Iris pigment epithelial cell (primary cell): ENCODE measurements around a stretch of chr6.

- RRBS = no CpG with 5 or more reads among the region's 19 CpGs
Observed at GRCh38 chr6:15510601-15511430, 152.0 kb downstream of the DTNBP1 start.

- RRBS = no CpG with 5 or more reads among the region's 10 CpGs
Observed at GRCh38 chr6:15520054-15520366, 142.8 kb downstream of the DTNBP1 start.

GRCh38 chr6:15586496-15587258 lies 76.2 kb downstream of the DTNBP1 start:
- RRBS = no CpG with 5 or more reads among the region's 3 CpGs

DNA sequence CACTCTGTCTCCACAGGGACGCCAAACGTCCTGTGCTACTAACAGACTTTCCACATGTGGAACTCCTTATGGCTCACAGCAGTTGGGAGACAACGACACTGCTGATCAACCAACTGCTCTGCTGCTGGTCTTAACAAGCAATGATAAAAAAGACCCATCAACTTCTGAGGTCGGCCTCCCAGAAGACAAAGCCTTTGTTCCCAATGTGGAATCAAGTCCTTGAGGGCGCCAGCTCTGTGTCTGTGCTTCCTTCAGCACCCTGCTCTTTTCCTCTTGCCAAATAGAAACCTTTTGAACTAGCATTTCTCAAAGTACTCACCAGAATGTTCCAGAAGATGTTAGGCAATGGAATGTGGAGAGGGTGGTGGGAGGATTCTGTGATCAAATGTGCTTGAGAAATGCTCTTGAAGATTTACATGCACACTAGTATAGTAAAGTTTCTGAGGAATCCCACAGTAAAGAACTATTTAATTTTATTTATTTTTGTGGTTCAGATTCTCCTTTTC lies 226.5 kb upstream of the DTNBP1 start:
- RRBS = no CpG with 5 or more reads among the region's 5 CpGs

DNA sequence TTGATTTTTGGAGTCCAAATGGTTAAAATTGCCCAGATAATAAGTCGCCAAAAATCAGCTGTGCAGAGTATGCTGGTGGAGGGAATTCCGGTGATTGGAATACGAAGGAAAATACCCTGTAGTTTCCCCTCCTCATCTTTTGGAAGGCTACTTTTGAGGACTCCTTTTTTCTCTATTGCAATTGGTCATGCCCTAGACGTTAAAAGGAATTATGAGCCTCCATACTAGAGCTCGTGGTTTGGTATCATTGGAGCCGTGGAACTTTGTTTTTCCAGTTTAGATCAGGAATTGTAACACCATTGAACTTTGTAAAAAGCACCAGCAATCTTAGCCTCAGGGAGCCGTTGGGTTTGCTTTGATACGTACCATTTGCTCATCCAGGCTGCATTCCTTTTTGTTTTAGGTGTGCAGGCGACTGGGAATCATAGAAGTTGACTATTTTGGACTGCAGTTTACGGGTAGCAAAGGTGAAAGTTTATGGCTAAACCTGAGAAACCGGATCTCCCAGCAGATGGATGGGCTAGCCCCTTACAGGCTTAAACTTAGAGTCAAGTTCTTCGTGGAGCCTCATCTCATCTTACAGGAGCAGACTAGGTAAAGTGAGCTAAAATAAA lies 1.4 kb downstream of the MYLIP start:
- RRBS = no CpG with 5 or more reads among the region's 12 CpGs

DNA sequence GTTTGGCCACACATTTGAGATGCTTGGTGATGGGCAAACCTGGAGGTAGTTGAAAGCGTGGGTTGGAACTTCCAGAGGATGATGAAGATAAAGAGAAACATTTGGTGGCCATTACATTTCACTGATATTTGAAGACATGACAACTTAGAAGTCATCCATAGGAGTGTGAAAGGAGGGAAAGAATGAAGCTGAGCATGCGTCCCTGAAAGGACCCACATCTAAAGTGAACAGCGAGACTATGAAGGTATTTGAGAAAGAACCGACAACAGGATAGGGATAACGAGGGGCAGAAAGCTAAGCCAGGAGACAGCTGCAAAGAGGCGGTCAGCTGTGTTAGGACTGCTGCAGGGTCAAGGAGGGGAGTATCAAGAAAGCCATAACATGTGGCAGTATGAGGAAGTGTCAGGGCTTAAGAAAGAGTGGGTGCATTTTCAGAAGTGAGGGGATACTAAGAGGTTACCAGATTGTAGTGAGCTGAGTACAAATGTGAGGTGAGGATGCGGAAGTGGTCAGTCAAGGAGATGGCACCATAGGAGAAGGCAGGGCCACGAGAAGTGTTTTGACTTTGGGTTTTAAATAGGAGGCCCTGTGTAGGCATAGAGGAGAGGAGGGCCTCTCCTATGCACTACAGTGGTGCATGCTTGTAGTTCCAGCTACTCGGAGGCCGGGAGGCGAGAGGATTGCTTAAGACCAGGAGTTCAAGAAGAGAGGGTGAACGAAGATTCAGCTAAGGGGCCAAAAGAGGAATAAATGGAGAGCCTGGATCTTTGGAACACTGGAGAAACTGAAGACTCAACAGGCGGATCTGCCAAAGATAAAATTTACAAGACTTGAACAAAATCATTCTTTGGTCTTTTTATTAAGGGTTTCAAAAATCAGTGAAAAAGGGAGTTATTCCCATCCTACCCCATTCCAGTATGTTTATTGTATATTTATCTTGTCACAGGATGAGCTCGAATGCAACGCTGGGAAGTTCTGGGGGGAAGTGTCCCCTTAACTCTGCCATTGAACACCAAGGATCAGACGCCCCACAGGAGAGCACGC lies 21.4 kb downstream of the MYLIP start:
- RRBS = no CpG with 5 or more reads among the region's 17 CpGs

- RRBS = no CpG with 5 or more reads among the region's 13 CpGs
Observed at GRCh38 chr6:16260759-16261562, 22.6 kb downstream of the GMPR start.

- RRBS = no CpG with 5 or more reads among the region's 18 CpGs
Observed at GRCh38 chr6:16361839-16362612, 123.6 kb downstream of the GMPR start.

GRCh38 chr6:16416660-16417079 lies 178.3 kb downstream of the GMPR start:
- RRBS = no CpG with 5 or more reads among the region's 6 CpGs

- RRBS = no CpG with 5 or more reads among the region's 8 CpGs
Observed at GRCh38 chr6:16422133-16422602, 183.8 kb downstream of the GMPR start.

DNA sequence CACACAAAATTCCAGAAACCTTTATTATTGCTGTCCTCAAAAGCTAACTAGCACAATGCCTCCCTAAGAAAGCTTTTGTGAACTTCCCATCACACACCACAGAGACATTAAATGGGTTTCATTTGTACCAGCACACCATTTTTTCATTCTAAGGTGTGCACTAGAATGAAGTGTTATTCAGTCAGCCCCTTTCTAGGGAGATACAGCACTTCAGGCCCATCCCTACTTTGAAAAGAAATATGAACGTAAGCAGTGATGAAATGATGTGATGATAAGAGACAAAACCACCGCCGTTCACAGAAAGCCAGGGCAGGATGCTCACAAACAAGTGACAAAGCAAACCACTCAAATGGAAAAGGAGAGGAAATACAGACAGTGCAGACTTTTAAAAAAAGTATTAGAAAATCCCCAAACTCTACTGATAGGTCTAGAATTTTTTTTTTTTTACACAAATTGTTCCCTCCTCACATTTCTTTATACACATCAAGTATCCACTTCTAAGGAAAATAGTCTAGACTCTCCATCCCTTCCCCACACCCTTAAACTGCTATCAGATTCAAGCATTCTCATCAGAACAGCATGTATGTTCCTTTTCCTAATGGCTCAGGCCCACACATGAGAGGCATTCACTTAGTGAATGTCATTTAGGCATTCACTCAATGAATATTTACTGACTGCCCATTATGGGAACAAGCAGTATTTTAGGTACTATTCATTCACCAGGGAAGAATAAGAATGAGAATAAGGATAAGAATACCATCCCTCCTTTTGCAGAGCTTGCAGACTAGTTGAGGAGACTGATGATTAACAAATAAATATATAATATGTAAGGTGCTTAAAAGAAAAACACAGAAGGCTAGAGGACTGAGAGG lies 243.4 kb downstream of the GMPR start:
- RRBS = no CpG with 5 or more reads among the region's 3 CpGs

GRCh38 chr6:16540921-16541315 lies 220.3 kb downstream of the ATXN1 start:
- RRBS = no CpG with 5 or more reads among the region's 5 CpGs

GRCh38 chr6:16541316-16541489 lies 220.1 kb downstream of the ATXN1 start:
- RRBS = no CpG with 5 or more reads among the region's 2 CpGs

DNA sequence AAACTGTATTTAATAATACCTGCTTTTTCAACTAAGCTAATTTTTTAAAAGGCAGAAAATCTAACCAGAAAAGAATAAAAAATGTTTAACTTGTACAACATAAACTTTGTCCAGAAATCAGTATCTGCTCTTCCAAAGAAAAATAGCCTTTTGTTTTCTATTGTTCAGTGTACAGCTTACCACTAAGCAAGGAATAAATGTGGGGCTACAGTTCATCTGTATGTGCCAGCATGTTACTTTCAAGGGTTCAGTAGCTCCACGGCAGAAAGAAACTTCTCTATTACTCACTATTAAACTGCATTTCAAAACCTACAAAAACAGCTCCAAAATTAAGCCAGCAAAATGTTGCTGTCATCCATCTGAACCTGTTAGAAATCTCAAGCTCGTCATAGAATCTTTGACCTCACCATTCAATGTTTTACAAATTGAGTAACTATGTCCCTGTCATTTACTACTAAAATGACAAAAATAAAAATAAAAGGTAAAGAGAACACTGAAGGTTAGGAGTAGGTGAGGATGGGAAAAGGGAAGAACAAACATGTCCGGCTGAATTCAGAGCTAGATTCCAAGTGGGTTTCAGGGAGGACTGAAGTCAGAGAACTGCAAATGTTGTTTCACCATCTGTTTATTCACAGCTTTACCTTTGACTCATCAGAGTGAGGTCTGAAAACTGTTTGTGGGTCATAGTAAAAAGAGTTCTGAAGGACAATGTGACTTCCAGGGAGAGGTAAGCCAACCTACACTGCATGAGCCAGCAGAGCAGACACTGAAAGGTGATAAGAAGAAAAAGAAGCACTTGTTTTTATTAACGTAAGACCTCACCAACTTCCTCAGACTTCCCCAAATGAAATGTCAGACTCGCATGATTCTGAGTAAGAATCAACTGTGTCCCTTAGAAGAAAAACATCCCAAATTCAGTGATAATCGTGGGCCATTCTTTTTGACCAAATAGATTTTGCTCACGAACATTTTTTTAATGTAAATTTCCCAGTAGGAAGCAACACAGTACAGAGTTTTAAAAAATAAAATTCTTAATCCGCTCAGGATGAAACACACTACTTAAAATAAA lies 62.0 kb downstream of the ATXN1 start:
- RRBS = no CpG with 5 or more reads among the region's 8 CpGs

DNA sequence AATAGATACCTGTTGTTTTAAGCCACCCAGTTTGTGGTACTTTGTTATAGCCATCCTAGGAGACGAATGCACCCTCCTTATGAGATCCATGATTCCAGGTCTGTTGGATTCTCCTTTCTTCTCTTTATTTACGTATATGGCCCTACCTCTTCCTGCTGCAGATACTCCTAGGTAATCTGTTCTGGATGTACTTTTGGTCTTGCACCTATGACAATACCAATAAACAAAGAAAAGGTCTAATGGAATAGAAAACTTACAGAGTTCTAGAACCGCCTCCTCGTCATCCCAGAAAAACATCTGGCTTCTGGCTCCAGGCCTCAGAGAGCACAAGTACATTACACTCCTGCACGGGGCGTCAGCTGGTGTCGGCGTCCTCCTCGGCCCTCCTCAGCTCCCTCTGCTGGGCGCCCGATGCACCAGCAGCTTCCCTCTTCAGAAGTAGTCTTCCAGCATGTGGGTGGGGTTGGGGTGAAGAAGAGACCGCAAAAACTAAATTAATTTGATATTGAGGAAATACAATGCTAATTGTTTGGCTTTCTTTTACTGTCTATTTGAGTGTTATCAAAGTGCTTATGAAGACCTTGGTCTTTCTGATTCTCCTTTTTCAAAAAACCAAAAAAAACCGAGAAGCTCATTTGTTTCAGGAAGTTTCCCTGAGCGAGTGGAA lies 9.6 kb upstream of the ATXN1 start:
- RRBS = no CpG with 5 or more reads among the region's 14 CpGs

DNA sequence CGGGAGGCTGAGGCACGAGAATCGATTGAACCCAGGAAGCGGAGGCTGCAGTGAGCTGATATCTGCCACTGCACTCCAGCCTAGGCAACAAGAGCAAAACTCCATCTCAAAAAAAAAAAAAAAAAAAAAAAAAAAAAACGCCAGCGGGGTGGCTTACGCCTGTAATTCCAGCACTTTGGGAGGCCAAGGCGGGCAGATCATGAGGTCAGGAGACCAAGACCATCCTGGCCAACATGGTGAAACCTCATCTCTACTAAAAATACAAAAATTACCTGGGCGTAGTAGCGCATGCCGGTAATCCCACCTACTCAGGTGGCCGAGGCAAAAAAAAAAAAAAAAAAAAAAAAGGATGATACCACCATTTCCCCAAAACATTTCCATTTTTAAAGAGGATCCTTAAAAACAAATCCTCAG lies 72.7 kb downstream of the STMND1 start:
- RRBS = no CpG with 5 or more reads among the region's 12 CpGs

DNA sequence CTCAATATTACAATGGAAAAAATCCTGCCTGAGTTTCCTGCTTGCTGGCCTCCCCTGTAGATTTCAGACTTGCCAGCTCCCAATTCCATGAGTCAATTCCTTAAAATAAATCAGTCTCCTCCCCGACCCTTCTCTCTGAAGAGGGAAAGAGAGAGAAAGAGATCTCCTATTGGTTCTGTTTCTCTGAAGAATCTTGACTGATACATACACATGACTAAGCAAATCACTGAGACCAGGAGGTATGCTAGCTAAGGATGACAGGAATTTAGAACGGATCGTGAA lies 11.4 kb upstream of the RBM24 start:
- RRBS = no CpG with 5 or more reads among the region's 3 CpGs

GRCh38 chr6:17297590-17298318 lies 16.6 kb downstream of the RBM24 start:
- RRBS = no CpG with 5 or more reads among the region's 5 CpGs

- RRBS = no CpG with 5 or more reads among the region's 3 CpGs
Observed at GRCh38 chr6:17318246-17318919, 37.2 kb downstream of the RBM24 start.

GRCh38 chr6:17393791-17394520 lies 561 bp downstream of the CAP2 start:
- RRBS = 1% methylated on average over 42 of the region's 66 CpGs